Measurements from ENCODE around the gene LTO1.

- PRO-cap, result no peak
- RAMPAGE, long total RNA, result no peak
Measured at GRCh38 chr11:68927175-68927549, 23.5 kb downstream of the IGHMBP2 start.

GRCh38 chr11:68945748-68946179 lies 35.0 kb downstream of the MRGPRD start:
- PRO-cap, result no peak
- RAMPAGE, long total RNA, result no peak

GRCh38 chr11:68955151-68955604 lies 25.6 kb downstream of the MRGPRD start:
- PRO-cap, result no peak
- RAMPAGE, long total RNA, result no peak

- PRO-cap, result no peak
- RAMPAGE, long total RNA, result no peak
Measured at GRCh38 chr11:69049002-69050094, 616 bp downstream of the TPCN2 start.

DNA sequence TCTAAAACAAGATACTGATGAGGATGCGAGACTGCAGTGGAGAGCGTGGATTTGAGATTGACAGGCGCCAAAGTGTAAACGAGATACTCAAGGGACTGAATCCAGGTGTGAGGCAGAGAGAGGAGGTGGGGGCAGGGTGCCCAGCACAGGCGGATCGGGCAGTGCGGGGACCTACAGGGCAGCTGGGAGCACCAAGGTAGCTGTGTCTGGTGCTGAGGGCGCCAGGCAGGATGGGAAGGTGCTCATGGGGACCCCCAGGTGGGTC lies 12.6 kb downstream of the TPCN2 start:
- PRO-cap, result no peak
- RAMPAGE, long total RNA, result no peak

DNA sequence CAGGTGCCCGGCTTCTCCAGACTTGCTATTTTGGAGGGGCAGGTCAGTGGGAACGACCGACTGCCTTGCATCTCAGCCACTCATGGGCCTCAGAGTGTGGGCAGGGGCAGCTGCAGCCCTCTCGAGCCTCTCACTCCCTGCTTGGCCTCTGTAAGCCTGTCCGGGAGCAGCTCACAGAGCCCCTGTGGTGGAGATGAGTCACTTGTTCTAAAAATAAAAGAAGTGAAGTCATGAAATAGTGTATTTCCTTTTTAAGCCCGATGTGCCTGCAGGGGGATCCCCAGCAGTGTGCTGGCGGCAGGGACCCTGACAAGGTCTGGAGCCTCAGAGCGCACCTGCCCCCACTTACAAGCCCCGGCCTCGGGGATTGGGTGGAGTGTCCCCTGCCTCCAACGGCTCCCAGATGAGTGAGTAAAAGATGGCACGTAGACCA lies 10.8 kb downstream of the SMIM38 start:
- PRO-cap, result no peak
- RAMPAGE, long total RNA, result no peak

GRCh38 chr11:69425566-69425765 lies 131.5 kb downstream of the MYEOV start:
- PRO-cap, result no peak
- RAMPAGE, long total RNA, result start-site peak on the plus strand at chr11:69425665-69425692, 36 and 32 reads in 2 replicates

GRCh38 chr11:69427556-69427818 lies 133.5 kb downstream of the MYEOV start:
- PRO-cap, result no peak
- RAMPAGE, long total RNA, result no peak

- PRO-cap, result no peak
- RAMPAGE, long total RNA, result no peak
Measured at GRCh38 chr11:69437089-69437741, 143.3 kb downstream of the MYEOV start.

DNA sequence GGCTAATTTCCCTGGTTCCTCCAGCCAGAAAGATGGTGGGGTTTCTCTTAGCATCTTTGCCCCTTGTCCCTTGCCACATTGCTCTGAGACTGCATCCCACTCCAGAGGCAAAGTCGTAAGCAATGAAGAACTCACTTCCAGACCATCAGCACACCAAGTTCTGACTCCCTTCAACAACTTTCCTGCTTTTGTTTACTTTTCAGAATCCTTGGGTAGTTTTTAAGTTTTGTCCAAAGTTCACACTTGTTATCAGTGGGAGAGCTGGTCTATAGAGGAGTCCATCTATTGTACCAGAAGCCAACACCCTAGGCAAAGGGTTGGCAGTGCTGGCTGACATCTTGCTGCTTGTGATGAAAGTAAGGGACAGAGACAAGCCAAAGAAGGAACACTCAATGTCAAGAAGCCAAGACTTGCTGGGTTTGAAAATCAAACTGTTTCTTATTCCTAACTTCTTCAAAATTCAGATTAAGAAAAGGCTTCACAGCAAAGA lies 165.9 kb downstream of the MYEOV start:
- PRO-cap, result no peak
- RAMPAGE, long total RNA, result no peak

- PRO-cap, result no peak
- RAMPAGE, long total RNA, result no peak
Measured at GRCh38 chr11:69463172-69463867, 169.4 kb downstream of the MYEOV start.

DNA sequence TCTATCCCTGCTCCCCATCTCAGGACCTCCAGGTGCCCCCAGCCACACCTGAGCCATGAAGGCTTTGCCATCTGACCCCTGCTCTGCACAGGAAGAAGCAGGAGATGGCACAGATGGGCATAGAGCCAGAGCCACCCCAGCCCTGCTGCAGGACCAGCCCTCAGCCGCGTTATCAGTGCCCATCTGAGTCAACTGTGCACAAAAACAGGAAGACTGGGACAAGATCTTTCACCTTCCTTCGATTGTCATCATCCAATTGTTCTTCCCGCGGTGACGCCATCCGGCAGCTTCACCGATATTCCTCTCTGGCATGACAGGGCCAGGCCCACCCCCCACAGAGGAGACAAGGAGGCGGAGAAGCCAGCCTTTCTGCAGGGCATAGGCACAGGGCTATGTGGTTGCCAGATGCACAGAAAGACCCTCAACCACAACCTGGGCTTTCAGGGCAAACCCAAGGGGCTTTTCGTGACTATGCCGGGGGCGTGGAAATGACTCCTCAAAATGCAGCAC lies 146.5 kb upstream of the CCND1 start:
- PRO-cap, result no peak
- RAMPAGE, long total RNA, result no peak

GRCh38 chr11:69496838-69497753 lies 143.9 kb upstream of the CCND1 start:
- PRO-cap, result no peak
- RAMPAGE, long total RNA, result no peak

DNA sequence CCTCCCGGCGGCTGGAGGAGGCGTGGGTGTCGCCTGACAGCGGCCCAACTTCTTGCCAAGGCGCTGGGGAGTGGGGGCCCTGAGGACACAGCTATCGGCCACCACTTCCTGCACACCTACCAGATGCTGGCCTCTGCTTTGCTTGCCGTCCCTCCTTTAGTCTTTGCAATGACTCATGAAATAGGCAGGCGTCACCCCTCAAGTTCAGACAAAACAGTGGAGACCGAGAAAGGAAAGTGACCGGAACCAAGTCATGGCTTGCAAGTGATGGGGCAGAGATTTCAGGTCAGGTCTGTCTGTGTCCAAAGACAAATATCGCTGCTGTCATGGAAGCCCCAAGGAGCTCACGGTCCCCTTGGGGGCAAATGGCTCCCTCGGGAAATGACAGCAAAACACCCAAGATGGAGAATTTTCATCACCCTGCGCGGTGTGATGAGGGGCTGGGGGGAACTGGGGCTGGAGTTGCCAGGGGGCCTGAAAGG lies 116.3 kb upstream of the CCND1 start:
- PRO-cap, result no peak
- RAMPAGE, long total RNA, result no peak

DNA sequence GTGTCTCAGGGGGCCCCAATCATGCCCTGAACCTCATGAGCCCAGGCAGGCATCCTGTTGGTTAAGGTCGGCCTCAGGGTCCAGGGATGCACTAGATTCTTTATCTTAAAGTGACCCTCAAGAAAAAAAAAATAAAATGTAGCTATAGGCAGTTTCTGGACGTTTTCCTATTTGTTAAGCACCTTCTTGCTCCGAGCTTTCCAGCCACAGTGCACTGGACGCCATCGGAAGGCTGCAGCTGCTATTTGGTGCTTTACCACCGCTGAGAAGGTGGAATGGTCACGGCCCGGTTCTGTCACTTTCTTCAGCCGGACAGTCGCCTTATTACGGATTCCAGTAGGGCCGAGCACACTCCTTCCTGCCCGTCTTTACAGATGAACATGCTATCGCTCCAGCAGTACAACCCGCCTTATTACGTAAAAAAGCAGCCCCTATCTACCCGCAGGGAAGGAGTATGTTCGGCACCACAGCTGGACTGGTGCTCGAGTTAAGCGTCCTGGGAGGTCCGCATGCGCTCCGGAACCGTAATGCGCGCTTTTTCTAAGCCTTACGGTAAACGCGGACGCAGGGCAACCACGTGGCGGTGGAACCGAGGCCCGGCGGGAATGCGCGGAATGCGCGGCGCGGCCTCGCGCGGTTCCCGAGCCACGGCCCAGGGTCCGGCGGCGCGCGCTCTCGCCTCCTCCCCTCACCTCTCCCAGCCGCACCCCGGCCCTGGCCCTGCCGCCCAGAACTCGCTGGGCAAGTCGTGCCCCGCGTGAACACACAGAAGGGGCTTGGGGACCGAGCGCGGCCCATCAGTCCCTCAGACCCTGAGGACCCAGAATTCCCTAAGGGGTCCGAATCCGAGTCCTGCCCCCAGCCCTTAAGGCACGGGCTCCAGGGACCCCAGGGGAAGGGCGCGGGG lies 4.6 kb upstream of the CCND1 start:
- PRO-cap, result no peak
- RAMPAGE, long total RNA, result no peak

GRCh38 chr11:69674281-69675451 lies at the start of gene LTO1:
LTO1 (minus strand) TSS chr11:69675353.
- PRO-cap, result no peak
- RAMPAGE, long total RNA, result start-site peak on the minus strand at chr11:69675311-69675349, 63 and 19 reads in 2 replicates

DNA sequence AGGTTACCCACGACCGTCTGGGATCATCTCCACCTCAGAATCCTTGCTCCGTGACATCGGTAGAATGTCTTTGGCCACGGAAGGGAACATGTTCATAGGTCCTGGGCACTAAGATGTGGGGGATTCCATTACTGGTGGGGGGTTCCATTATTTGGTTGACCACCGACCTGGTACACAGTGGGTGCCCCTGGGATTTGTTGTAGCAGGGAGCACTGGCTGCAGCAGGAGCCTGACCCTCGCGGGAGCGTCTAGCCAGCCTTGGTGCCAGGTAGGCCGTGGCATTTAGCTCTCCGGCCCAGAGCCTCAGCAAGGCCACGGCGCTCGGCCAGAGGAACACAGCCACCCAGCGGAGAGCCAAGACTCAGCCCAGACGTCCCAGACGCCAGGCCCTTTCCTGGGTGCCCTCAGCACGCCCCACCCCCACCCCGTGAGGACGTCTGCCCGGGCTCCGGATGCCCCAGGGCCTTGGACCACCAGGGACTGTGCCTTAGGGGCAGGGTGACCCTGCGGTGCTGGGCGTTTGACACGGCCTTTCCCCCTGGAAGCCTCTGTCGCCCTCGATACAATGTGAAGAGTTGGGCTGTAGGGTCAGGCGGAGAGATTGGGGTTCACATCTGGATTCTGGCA lies 99.0 kb upstream of the FGF3 start:
- PRO-cap, result no peak
- RAMPAGE, long total RNA, result no peak

DNA sequence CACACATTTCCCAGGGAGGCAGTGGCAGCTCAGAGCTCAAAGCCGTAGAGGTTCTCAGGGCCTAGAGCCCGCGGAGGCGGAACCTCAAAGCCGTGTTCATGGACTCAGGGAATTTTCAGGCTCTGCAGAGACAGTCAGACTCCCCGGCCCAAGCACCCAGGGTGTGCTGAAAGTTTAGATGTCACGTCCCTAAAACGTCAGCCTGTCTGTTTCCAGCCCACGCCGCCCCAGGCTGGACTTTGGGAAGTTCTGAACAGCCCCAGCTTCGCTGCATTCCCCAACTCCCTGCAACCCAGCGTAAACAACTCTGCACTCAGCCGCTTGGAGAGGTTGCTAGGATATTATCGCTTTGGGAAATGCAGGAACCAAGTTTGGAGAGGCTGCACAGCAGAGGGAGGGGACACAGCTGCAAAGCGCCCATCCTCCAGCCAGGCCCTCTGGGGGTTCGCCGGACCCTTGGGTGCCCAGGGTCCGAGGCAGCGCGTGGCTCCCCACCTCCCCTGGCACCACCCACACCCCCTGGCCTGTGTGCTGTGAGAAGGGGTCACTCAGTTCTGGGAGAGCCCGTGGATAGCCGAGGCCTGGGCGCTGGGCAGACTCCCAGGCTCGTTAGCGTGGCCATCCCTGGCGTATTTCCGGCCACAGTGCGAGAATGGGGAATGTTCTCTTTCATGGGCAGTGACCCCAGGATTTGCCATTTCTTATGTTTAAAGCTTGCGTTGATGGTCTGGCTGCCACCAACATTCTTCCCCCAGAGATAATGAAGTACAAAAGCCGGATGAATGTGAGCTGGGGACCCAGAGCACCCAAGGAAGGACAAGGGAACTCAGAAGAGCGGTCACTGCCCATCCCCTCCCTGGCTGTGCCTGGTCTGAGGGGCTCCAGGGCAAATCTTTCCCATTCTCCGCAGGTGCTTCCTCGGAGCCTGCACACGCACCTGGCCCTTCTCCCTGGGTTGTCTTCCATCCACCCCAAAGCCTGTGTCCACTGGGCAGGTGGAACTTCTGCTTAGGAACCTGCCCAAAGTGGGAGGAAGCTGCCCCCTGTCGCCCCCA lies 120.6 kb upstream of the FGF3 start:
- PRO-cap, result no peak
- RAMPAGE, long total RNA, result no peak

DNA sequence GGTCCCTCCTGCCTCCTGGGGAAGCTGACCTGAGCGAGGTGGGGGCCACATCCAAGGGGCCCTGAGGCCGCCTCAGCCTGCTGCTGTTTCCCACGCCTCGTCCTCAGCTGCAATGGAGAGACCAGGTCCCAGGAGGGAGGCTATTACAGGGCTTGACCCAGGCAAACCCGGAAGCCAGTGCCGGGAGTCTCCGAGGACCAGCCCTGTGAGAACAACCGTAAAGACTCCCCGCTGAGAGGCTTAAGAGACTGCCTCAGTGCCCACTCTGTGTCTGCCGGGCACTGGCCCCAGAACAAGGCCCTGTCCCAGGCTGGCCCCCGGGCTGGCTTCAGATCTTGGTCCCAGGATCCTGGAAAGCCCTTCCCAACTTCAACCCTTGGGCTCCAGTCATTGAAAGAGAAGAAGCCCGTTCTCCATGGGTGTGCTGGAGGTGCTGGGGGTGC lies 124.3 kb upstream of the FGF3 start:
- PRO-cap, result no peak
- RAMPAGE, long total RNA, result no peak

- PRO-cap, result no peak
- RAMPAGE, long total RNA, result no peak
Measured at GRCh38 chr11:70040305-70041184, 37.6 kb upstream of the ANO1 start.

Data from spinal cord (tissue), 3 donors.